AG04450 (cell line): ENCODE measurements around the genes MC5R and MC2R.

- CAGE, long polyA plus RNA = no peak
- RRBS = no CpG with 5 or more reads among the region's 14 CpGs
These were observed 164.5 kb downstream of the LDLRAD4 start for GRCh38 chr18:13382969-13383557.

GRCh38 chr18:13453514-13454064 lies 235.0 kb downstream of the LDLRAD4 start:
- CAGE, long polyA plus RNA = no peak
- RRBS = no CpG with 5 or more reads among the region's 21 CpGs

DNA sequence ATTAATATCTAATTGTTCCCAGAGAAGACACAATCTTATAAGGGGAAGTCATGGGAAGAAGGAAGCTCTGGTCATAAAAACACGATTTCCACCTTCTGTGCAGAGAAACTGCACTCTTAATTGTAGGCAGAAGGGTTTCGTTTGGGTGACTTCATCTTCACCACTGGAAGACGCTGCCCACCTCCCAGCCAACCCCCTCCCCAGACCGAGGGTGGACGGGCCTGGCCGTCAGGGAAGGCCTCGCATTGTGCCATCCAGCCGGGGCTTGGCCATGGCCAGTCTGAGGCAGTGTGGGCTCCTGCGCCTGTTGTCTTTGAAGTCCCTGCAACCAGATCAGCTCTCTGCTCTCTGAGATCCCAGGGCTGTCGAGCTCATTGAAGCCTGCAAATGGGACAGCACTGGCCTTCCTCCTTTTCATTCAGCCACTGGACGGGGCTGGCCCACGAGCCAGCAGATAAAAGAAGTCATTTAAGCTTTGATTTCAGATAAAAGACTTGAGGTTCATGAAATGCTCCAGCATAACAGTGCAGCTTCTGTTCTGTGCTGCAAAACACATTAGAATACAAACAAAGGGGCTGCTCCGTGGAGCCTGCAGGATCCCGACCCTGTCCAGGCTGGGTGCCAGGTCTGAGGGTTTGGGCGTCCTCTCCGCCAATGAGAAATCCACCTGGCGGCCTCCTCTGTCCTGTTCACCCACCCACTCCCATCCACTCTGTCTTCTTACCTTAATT lies 253.5 kb downstream of the LDLRAD4 start:
- CAGE, long polyA plus RNA = no peak
- RRBS = no CpG with 5 or more reads among the region's 17 CpGs

DNA sequence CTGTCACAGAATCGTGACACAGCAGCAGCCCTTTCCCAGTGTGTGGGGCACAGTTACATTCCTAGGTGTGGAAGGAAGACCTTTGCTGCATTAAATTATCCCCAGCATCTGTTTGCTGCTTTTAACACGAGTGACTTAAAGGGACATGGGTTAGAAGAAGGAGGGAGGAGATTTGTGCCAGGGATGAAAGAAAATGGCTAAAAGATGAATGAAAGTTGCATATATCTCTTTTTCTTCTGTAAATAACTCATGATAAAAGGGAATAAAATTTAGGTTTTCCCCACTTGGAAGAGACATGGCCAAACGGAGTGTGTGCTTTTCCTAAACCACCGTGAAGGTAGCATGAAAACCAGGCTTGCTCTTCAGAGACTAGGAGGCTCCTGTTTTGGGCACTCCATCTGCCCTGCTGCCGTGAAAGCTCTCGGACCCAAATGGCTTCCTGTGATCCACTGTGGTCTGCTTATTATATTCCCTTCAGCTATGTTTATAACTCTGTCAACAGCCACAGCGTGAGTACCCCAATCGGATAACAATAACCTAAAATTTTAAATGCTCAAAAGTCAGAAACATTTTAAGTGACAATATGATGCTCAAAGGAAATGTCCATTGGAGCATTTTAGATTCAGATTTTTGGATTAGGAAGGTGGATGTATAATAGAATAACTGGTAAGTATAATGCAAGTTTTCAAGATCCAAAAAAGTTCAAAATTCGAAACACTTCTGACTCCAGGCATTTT lies 236.5 kb downstream of the FAM210A start:
- CAGE, long polyA plus RNA = no peak
- RRBS = no CpG with 5 or more reads among the region's 9 CpGs

GRCh38 chr18:13495709-13496399 lies 230.5 kb downstream of the FAM210A start:
- CAGE, long polyA plus RNA = no peak
- RRBS = no CpG with 5 or more reads among the region's 22 CpGs

DNA sequence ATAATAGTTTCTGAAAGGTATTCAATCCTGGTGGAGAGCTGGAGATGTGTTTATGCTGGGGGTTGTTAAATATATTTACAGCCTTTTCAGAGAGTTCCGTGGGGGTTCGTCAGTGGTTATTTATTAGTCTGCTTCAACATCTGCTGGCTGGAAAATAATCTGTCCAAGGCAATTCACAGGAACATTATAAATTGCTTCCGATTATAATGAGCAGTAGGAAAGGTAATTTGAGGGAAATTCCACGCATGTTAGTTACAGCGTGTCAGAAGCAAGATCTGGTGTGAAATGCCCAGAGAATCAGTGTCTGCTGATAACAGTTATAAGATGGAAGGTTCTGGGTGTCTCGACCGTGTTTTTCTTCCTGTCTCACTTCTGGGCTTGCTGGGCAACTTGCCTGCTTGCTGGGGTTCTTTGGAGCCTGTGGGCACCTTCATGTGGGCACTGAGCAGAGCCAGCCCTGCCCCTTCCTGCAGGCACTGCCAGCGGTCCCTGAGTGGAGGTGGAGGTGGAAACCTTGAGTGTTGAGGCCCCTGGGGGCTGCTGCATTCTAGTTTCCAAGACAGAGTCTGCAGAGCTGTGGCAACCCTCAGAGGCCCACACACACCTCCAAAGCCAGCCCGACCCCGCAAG lies 185.8 kb downstream of the FAM210A start:
- CAGE, long polyA plus RNA = no peak
- RRBS = no CpG with 5 or more reads among the region's 10 CpGs

GRCh38 chr18:13641299-13642423 lies 84.7 kb downstream of the FAM210A start:
- CAGE, long polyA plus RNA = no peak
- RRBS = 4% methylated on average over 28 of the region's 87 CpGs

DNA sequence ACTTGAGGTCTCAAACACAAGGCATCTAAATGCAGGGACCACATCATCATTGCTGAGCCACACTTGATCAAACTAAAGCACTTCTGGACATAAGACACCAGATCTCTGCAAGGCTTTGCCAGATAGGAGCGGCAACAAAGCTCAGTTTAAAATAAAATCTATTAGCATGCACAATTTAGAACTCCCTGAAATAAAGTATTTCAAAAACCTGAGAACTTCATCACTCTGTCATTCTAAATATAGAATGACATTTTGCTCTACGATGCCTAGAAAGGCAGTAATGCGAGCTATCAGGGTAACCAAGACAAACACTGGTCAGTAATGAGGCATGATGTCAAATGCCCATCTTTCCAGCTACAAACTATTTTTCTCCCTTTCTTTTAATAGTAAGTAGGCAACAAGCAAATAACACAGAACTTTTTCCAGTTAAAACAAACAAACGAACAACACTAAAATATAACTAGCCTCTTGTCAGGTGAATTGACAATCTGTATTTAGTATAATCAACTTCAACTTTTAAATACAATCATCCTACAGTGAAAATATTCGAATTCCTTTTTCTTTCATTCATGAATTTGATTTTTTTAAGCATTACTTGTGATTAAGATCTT lies 47.4 kb downstream of the FAM210A start:
- CAGE, long polyA plus RNA = no peak
- RRBS = no CpG with 5 or more reads among the region's 5 CpGs

DNA sequence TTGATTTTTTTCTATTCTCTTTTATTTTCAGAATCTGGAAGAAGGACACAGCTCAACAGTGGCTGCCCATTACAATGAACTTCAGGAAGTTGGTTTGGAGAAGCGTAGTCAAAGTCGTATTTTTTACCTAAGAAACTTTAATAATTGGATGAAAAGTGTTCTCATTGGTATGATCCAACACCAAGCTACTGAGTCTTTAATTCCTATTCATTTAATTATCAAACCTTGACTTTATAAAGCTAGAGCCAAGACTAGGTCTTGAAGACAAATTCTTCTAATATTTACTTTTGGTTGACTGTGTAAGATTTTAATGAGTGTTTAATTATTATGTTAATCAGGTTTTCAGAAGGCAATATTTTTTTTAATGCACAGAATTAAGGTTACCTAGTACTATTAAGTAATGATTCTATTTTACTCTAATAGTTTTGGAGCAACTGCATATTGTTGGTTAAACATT lies 8.0 kb downstream of the RNMT start:
- CAGE, long polyA plus RNA = no peak
- RRBS = no CpG with 5 or more reads among the region's 2 CpGs

DNA sequence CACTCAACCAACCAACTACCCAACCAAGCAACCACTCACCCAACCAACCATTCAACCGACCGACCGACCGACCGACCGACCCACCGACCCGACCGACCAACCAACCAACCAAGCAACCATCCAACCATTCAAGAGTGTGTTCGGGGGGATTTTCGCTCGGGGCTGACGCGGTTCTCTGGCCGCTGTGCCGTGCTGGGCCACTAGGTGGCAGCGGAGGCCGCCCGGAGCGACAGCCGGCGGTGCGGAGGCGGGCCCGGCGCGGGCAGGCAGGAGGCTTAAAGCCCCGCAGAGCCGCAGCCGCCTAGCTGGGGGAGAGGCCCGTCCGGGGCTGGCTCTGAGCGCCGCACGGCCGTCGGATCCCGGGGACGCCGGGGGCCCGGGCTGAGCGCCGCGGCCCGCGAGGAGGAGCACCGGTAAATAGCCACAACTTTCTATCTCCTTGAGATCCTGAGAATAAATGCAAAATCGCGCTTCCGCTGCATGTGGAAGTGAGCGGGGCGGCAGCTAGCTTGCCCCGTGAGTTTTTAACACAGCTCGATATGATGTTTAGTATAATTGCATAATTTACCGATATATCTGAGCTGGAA lies at the start of gene MC5R:
TSS of gene MC5R (plus strand) at position 288 of the 587 bp plus-strand sequence.
- CAGE, long polyA plus RNA = no peak
- RRBS = 2% methylated on average over 14 of the region's 55 CpGs

DNA sequence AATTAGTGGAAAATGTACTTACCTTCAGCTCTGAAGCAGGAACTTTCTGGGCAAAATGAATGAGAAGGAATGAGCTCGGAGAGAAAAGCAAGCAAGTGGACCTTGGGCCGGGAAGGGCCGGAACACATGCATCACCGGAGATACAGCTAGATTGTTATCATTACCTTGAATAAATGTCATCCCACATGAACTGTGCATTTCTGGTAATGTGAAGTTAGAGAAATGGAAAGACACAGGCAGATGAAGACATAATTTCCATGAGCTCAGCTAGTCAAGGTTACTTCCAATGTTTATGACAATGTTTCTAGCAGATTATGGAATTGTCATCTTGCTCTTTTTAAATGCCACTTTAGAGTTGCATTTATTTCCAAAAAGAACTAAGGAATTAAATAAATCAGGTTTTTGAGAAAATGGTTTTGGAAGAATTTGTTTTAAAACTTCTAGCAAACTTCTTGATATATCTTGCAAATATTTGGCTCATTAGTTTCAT lies at the start of gene MC2R:
TSS of gene MC2R (minus strand) at position 71 of the 490 bp plus-strand sequence.
- CAGE, long polyA plus RNA = no peak
- RRBS = no CpG with 5 or more reads among the region's 4 CpGs

DNA sequence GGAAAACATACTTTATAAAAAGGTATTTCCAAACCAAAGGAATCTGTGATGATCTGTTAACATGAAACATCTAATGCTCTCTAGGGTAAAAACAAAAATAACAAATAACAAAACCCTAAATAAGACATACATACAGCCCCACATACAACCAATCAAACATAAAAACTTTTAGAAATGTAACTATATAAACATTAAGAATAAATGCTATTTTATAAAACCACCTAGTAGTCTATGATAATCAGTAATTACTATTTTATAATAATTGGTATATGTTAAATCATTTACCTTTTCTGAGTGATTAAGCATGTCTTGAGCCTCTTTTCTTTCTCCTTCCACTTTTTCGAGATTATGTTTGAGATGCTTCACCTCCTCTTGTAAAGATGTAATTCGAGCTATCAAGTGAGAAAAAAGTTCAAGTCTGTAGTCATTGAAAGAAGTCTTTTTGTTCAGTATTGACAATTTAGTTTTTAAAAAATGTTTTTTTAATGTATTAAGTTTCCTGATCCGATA lies 119.0 kb downstream of the ROCK1 start:
- CAGE, long polyA plus RNA = start-site peak on the minus strand centred at position 344 of the sequence, 64 bp wide, 323 and 345 reads in 2 replicates
- RRBS = no CpG with 5 or more reads among the region's 3 CpGs

GRCh38 chr18:21016819-21017245 lies 94.8 kb downstream of the ROCK1 start:
- CAGE, long polyA plus RNA = no peak
- RRBS = no CpG with 5 or more reads among the region's 3 CpGs

- CAGE, long polyA plus RNA = no peak
- RRBS = 6% methylated on average over 2 of the region's 19 CpGs
These were observed 226 bp upstream of the ROCK1 start for GRCh38 chr18:21111900-21112178.

GRCh38 chr18:21363088-21363937 lies 121.3 kb downstream of the GREB1L start:
- CAGE, long polyA plus RNA = no peak
- RRBS = no CpG with 5 or more reads among the region's 6 CpGs

DNA sequence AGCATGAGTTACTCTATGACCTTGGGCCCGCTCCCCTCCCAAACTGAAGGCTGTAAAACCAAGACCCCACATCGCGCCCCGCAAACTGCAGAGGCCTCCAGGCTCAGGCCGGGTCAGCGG lies 627 bp downstream of the ESCO1 start:
- CAGE, long polyA plus RNA = no peak
- RRBS = 2% methylated on average over 2 of the region's 6 CpGs

GRCh38 chr18:21628966-21629970 lies 17.2 kb downstream of the SNRPD1 start:
- CAGE, long polyA plus RNA = no peak
- RRBS = no CpG with 5 or more reads among the region's 11 CpGs

DNA sequence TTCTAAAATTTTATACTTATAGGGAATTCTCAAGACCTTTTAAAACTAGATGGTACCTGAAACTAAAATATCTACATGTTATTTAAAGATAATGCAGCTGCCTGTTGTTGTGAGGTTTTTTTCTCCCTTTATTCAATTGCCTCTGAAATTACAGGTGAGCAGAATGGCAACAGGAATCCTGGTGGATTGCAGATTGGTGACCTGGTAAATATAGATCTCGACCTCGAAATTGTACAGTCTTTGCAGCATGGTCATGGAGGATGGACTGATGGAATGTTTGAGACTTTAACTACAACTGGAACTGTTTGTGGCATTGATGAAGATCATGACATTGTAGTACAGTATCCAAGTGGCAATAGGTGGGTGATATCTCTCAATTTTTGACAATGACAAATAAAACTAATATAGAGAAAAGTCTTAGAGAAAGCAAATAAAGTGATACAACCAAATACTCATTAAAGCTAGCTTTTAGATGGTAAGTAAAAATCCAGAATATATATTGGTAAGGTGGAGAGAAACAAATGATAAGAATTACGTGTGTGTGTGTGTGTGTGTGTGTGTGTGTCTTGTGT lies 38.8 kb downstream of the MIB1 start:
- CAGE, long polyA plus RNA = no peak
- RRBS = no CpG with 5 or more reads among the region's 3 CpGs

DNA sequence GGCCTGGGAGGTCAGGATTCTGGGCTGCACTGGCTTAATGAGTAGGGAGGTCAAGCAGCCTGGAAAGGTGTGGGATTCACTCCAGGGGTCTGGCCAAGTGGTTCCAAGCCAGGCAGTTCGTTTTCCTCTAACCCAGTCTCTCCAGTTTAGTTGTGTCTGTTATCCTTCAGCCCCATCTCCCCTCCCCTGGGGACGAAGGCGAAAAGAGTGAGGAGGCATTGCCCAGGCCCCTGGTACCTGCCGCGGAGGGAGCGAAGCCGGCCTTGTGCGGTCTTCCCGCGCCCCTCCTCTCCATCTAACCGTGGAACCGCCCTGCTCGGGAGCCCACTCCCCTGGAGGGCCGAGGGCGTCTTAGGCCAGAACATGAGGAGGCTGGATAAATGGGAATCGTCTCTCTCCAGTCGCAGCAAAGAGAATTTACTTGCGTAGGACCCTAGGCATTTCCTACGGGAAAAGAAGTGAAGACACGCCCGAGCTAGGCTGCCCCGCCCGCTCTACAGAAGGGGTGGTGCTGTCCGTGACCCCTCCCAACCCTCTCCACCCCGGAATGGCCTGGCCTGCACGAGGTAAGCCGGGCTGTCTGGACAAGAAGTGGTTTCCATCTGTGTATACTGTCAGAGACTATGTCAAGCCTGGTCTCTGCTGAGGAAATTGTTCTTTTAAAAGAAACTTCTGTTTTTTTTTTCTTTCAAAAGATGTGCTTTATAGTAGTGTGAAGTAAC lies 156.2 kb downstream of the MIB1 start:
- CAGE, long polyA plus RNA = no peak
- RRBS = no CpG with 5 or more reads among the region's 27 CpGs

- CAGE, long polyA plus RNA = no peak
- RRBS = no CpG with 5 or more reads among the region's 1 CpG
These were observed 188.5 kb upstream of the GATA6 start for GRCh38 chr18:21980983-21981212.